Epidermal melanocyte (primary cell): ENCODE measurements around a stretch of chr3.

DNA sequence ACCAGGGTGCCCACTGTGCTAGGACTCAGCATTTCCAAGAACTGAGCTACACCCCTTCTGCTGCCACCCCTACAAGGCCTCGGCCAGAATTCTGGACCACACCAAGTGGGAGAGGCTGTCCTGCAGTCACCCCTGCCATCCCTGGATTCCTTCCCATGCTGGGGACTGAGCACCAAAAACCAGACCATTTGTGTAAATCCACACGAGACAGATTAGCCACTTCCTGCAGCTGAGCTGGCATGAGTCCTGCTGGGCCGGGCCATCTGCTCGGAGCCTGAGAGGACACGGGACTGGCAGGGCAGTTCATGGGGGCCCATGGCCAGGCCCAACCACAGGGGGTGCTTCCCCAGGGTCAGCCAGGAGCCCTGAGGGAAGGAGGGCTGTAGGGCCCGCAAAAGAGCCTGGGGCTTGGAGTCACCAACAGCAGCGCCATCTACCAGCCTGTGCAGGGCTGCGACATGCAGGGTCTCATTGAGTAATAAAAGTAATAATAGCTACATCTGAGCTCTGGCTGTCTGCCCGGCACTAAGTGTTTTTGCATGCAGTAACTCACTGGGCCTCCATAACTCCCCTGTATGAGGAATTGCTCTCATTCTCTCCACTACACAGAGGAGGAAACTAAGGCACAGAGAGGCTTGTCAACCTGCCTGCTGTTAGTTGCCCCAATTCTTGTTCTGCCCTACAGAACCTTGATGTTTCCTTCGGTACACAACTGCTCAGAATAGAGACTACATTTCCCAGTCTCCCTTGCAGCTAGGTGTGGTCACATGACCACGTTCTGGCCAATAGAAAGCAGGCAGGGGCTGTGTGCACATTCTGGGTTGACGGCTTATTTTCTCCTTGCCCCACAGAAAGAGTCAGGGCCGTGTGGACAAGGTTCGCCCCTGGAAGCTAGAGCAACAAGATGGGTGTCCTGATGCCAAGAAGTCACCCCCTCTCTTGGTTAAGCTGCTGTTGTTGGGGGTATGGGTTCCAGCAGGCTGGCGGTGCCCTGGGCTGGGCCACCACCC lies 24.4 kb downstream of the ABTB1 start:
- RRBS = no CpG with 5 or more reads among the region's 15 CpGs

GRCh38 chr3:127753135-127753755 lies 69.1 kb downstream of the MGLL start:
- RRBS = no CpG with 5 or more reads among the region's 11 CpGs

DNA sequence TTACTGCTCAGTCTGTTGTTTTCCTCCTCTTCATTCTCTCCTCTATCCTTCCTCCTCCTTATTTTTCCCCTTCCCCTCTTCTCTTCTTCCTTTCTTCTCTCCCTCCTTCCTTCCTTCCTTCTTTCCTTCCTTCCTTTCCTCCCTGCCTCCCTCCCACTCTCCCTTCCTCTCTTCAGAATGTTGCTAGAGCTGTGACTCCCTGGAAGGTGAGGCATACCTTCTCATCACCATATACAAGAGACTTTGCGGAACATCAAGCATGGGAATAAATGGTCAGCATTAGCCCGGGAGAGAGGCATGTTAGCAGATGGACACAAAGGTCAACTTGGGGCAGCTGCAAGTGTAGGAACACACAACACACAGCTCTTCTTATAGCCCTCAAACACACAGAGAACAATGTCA lies 8.4 kb downstream of the MGLL start:
- RRBS = no CpG with 5 or more reads among the region's 2 CpGs

DNA sequence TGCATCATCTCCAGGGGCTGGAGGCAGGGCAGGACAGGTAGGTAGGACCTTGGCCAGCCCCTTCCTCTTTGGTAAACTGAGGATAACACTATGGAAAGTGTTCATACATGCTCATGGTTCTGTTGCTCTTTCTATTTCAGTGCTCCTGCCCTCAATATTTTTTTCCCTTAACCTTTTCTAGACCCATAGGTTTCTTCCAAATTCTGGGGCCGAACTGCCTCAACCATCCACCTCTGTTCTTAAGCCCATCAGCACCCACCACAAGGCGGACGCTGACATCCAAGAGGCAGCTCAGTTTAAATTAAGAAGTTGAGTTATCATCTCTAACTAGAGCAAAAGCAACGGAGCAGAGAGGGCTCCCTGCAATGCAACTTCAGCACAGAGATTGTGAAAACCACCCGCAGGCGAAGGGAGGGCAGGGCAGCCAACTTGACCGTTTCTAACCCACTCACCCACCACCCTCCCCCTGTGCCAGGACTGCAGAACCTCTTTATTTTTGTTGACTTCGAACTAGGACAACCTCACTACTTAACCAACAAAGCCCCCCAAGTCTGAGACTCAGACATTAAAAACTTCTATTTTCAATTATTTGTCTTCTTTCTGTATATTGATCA lies 2.3 kb downstream of the MGLL start:
- RRBS = no CpG with 5 or more reads among the region's 8 CpGs

DNA sequence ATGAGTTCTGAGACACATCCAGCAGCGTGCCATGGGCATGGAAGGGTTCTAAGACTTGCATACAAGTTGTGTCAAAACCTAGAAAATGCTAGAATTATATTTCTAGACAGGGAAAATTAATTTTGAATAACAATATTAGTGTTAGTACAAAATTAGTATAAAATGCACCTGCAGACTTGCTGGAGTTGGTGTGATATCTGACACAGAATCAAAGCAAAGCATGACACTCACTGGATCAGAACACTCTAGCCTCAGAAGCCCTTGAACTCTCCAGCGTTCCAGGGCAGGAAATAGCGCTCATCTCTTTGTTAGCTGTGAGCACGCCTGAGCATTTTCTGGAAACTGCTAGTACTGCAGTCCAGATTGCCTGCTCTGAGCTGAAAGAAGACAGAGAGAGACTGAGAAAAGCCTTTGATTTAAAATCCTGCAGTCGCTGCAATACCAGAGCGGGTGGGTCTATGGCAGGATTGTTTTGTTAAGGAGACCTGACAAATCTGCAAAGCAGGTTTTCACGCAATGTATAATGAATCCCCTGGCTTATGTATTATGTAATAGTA lies 25.7 kb upstream of the MGLL start:
- RRBS = no CpG with 5 or more reads among the region's 7 CpGs

DNA sequence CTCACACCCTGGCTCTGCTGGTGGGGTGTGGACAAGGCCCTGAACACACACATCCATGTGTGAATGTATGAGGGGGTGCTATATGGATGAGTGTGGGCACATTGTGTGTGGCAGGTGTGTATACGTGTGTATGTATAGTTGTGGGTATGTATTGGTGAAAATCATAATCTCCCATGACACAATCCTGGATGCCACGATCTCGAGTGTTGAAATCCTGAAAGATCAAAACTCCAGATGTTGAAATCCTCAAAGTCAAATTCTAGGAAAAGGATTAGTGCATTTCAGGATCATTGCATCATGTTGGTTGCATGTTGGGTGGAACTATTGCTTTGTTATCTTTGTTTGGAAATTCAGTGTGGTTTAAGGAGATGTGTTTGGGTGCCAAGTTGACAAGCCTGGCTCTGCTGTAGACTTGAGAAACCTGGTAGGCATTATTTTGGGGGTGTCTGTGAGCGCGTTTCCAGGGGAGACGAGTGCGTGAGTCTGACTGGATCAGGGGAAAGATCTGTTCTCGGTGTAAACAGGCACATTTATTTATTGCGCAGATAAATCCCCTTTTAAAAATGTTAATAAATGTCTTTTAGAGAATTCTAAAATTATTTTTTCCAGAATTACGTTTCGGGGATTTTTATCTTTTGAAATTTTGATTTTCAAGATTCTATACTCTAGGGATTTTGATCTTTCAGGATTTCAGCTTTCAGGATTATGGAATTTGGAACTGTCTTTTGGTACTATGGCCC lies 41.9 kb upstream of the SEC61A1 start:
- RRBS = no CpG with 5 or more reads among the region's 11 CpGs

DNA sequence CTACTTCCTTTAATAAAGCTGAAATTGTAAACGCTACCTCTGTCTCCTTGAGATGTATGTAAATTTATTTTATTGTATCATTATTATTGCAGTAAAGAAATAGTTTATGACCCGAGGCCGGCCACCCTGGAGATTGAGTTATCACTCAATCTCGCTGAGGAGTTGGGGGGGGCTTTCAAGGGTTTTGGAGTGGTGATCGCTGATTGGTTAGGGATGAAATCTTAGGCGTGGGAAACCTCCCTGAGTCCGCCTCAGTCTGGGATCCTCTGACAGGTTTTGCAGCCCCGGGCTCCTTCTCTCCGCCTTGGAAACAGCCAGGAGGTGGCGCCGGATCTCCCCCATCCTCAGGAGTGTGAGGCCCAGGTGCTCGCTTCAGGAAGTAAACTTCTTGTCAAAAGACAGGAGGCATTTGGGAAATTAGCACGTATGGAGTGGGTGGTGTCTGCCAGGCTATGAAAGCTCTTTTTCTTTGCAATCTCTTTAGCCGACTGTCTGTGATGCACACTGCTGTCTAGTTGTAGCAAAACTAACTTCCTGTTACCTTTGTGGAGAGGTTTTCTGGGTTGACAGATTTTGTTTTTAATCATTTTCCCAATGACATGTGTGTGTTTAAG lies 41.1 kb upstream of the SEC61A1 start:
- RRBS = 64% methylated on average over 3 of the region's 14 CpGs

DNA sequence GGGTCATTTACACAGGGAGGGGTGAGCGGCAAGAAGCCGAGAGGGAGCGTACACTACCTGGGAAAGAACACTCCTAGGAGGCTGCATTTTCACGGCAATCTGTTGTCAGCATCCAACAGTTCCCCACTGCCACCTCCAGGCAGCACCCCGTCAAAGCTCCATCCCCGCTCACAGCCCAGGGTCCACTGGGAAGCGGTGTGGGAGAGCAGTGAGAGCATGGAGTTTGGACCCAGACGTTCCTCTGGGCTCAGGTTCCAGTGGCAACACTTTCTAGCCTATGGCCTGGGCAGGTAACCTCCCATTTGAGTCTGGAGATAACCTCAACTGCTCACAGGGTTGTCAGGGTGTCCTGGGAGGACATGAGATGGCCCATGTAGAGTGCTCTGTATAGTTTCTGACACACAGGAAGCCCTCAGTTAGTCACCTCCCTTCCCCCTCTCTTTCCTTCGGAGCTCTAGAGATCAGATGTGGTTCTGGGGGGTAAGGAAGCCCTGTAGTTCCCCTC lies 29.2 kb downstream of the RUVBL1 start:
- RRBS = no CpG with 5 or more reads among the region's 9 CpGs

GRCh38 chr3:128179011-128179439 lies 25.7 kb downstream of the EEFSEC start:
- RRBS = no CpG with 5 or more reads among the region's 4 CpGs

DNA sequence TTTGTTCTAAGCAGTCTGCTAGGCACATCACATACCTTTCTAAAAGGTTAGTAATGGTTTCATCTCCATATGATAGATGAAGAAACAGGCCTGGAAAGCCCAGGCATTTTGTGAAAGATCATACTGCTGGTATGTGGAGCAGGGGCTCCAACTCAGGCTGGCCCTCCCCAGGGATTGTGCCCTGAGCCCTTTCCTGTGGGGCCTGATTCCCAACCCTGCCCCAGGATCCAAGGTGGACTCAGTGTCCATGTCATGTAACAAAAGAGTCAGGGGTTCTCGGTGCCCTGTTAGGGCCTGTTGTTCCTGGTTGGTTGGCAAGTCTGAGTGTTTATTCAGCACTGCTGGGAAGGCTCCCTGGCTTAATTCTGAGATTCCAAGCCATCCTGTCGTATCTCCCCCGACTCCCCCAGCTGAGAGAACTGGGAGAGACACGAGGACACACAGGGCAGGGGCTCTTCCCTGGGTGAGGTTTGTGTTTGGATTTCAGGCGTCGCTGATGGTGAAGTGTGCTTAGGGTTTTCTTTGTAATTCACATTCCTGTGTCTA lies 78.2 kb downstream of the EEFSEC start:
- RRBS = no CpG with 5 or more reads among the region's 6 CpGs

DNA sequence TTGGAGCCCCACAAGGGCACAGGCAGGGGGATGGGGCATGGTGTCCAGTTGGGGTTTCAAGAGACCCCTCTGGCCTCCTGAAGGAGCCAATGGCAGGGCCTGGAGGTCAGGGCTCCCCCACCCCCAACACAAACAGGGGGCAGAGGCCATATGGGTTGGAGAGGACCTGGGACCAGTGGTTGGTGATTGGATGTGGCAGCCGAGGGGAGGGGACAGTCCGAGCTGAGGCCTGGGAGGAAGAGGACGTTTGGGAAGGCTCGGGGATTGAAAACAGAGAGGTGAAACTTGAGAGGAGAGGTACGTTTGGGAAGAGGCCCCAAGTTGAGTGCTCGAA lies 53.8 kb downstream of the DNAJB8 start:
- RRBS = no CpG with 5 or more reads among the region's 6 CpGs

- RRBS = no CpG with 5 or more reads among the region's 9 CpGs
Observed at GRCh38 chr3:128434947-128435756, 31.5 kb downstream of the DNAJB8 start.

GRCh38 chr3:128482674-128483639 lies 10.0 kb downstream of the GATA2 start:
- RRBS = 9% methylated on average over 5 of the region's 32 CpGs

- RRBS = 16% methylated on average over 10 of the region's 33 CpGs
Observed at GRCh38 chr3:128483640-128484775, 9.0 kb downstream of the GATA2 start.

GRCh38 chr3:128491334-128491965 lies 1.6 kb downstream of the GATA2 start:
- RRBS = 5% methylated on average over 10 of the region's 29 CpGs

DNA sequence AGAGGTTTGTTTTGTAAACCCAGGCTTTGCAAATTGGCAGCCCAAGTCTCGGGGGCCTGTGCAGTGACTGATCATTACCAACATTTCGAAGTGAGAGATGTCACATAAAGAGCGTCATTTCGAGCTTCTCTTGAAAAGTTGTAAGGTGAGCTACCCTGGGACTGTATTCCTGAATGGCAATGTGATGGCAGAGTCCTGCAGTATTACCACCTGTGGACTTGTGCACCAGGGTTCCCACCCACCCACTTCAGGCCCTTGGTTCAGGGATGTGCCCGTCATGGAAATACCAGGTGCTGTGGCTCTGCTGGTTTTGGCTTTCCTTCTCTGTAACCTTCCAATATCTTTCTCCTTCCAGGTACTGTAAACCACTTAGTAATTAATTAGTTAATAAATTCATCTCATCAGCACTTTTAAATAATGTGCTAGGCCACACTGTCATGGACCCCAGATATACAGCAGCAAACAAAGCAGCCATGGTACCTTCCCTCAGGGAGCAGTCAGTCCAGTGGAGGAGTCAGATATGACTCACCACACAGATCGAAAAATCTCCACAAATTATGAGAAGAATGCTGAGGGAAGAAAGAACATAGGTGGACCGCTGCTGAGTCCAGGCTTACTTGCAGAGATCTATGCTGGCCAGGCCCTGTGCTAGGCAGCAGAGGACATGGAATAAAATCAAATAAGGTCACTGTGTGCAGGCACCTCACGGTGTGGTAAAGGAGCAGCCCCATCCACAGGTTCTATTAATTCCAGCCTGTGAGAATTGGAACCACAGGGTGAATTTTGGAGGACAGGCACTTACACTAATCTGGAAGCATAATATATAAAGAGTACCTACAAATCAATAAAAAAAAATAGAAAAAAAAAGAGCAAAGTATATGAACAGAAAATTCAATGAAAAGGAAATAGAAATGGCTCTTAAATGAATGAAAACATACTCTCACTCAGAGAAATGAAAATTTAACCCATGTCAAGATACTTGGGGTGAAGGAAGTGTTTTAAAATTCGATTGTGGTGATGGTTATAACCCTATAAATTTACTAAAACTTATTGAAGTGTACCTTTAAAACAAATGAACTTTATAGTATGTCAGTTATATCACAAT lies 6.9 kb upstream of the GATA2 start:
- RRBS = no CpG with 5 or more reads among the region's 9 CpGs

GRCh38 chr3:128554125-128554568 lies 61.1 kb upstream of the GATA2 start:
- RRBS = no CpG with 5 or more reads among the region's 8 CpGs

- RRBS = no CpG with 5 or more reads among the region's 11 CpGs
Observed at GRCh38 chr3:128743275-128743884, 17.4 kb downstream of the RAB7A start.

DNA sequence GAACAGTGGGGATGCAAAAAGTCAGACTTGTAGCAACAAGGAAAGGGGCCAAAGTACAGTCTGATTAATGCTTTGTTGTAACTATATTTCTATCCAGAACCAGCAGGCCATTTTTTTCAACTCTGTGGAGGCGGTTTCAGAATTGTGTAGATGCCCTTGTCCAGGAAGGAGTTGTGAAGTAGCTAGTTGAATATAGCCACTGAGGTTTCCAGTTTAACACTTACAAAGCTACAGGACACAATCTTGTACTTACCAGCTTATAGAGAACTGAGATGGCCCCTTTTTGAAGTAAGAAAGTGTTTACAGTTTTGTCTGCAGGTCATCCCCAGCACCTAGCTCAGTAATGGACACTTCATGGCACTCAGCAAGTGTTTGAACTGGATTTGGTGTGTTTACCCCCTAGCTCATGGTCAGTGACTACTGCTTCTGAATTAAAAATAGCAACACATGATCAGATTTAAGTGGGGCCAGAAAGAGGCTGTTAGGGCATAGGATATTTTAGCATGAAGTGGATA lies 54.3 kb downstream of the RAB7A start:
- RRBS = no CpG with 5 or more reads among the region's 1 CpG

GRCh38 chr3:128806128-128806883 lies 73.1 kb upstream of the ACAD9 start:
- RRBS = no CpG with 5 or more reads among the region's 9 CpGs